Sternocleidomastoid (tissue), 1 donor: ENCODE data around the genes RPS3, WNT11 and THAP12.

GRCh38 chr11:75149728-75150506, 990 bp upstream of the SLCO2B1 start:
- PRO-cap, result no peak

DNA sequence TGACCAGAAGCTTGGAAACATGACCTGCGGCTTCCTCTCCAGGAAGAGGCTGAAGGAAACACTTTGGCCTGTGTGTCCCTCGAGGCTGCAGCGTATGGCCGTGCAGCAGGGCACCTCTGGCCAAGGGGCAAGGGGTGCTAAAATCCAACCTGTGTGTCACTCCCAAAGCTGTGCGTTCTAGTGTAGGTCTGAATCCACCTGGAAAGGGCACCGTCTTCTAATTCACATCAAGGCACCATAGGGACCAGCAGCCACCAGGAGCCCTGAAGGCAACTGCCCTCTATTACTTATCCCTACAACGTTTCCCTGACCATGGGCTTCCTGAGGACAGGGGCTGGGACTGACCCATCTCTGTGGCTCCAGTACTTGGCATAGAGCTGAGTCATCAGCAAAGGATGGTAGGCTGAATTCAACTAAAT, 22.7 kb downstream of the TPBGL start:
- PRO-cap, result no peak

DNA sequence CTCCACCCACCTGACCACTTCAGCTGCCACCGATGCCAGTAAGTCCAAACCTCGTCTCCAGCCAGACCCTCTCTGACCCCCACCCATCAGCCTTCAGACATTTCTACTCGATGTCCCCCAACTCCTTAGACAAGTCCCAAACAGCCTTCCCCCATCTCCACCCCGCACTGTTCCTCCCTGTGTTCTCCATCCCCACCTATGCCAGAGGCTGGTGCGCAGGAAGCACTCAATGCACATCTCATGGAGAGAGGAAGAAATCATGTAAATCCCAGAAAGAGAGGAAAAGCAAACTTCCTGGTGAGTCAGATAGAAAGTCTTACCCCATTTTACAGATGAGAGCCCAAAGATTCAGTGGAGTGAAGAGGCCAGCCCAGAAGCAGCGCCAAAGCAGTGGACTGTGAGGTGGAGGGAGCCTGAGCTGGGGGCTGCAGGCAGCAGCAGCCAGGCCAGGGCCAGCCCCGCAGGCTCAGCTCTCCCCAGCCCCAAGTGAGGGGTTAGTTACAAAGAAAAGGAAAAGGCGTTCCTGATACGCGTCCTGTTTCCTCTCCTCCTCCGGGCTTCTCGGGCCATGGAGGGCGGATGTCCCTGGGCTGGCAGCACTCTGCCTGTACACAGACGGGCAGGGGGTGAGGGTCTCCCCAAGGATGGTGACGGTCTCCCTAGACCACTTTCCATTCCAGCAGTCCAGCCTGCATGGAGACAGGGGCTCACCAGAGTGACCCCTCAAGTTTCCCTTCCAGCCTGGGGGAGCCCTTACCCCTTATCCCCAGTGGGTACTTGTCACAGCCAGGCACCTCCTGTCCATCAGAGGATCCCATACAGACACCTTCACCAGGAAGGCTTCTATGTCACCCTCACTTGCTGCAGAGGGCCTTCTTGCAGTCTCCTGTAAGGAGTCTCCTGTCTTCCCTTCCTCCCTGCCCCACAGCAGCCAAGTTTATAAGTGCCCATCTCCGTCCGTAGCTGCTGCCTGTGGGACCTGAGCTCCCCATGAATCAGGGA, 44.9 kb downstream of the ARRB1 start:
- PRO-cap, result bidirectional peak, plus-strand start at position 568 of the sequence, minus-strand start at position 488 of the sequence

DNA sequence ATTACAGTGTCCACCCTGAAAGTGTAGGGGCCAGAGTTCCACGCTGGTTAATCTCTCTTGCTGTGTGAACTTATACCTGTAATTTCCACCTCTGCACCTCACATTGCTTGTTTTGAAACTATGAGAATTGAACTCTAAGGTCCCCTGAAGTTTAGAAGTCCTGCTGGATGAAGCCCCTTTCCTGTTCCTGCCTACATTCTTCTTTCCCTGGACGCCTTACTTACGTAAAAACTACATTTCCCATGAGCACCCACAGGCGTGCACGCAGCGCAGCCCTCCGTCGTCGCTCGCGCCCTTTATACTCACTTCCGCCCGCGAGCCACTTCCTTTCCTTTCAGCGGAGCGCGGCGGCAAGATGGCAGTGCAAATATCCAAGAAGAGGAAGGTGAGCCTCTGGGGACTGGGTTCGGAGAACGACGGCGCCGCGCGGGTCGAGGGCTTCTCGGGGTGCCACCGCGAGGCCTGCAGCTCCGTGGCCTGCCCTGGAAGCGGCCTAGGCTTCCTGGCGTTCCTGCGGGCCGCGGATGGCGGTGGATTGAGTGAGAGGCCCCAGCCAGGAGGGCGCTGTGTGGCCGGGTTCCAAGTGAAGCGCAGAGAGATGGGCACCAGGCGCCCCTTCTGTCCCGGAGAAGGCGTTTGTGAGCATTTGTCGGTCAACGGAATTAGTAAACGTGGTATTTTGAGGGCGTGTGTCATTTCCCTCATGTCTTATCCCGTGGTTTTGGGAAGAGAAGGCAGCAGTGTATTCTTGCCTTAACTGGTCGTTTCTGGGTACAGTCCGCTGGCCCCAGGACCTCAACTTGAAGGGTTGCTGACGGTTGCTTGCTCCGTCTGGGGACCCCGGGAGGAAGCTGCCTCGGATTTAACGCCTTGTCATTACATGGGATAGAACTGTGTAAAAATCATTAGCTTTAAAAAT, at the start of gene RPS3:
Gene RPS3, plus strand, starts transcription at position 326 of the 919 bp plus-strand sequence.
- PRO-cap, result unidirectional peak, plus-strand start at position 327 of the sequence

DNA sequence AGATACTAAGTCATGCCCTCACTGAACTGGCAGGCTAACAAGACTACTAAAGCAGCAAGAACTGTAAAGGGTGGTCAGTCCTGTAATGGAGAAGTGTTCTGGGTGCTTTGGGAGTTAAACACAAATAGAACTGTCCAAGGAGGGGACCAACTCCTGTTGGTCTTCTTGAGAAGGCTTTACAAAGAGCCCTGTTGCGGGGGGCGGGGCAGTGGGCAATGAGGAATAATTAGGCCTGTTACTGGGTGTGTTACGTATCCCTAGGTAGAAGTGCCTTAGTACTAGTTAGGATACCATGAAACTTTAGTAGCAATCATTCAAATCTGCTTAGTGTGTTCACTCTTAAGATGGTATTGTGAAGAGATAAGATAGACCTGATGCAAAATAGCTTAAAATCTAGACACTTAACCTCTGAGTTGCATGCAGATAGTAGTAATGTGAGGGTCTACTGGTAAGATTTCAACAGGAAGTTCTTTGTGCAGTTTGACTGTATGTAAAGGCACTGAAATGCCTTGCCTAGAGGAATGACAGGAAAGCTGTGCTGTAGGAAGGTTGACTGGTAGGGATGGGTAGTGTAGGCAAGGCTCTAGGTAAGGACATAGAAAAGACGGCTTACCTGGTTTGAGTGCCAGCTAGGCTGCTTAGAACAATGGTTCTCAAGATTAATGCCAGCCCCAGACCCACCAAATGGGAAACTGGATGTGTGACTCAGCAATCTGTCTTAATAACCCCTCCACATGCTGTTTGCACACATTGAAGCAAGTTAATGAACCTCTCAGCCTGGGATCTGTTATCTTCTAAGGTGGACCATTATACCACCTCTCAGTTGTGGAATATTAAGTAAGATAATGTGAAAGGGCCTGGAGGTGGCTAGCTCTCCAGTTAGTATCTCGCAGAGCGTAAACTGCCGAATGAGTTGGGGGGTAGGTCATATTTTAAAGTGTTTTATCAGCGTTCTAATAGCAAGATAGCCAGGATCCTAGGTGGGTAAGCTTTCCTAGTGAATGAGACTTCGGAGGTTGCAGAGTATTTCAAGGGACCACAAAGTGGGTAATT, 3.6 kb downstream of the RPS3 start:
- PRO-cap, result no peak

GRCh38 chr11:75476709-75477448, 43.9 kb upstream of the KLHL35 start:
- PRO-cap, result no peak

GRCh38 chr11:75537090-75537727, 11.5 kb upstream of the GDPD5 start:
- PRO-cap, result no peak

GRCh38 chr11:75565986-75567079, 4.3 kb downstream of the SERPINH1 start:
- PRO-cap, result no peak

DNA sequence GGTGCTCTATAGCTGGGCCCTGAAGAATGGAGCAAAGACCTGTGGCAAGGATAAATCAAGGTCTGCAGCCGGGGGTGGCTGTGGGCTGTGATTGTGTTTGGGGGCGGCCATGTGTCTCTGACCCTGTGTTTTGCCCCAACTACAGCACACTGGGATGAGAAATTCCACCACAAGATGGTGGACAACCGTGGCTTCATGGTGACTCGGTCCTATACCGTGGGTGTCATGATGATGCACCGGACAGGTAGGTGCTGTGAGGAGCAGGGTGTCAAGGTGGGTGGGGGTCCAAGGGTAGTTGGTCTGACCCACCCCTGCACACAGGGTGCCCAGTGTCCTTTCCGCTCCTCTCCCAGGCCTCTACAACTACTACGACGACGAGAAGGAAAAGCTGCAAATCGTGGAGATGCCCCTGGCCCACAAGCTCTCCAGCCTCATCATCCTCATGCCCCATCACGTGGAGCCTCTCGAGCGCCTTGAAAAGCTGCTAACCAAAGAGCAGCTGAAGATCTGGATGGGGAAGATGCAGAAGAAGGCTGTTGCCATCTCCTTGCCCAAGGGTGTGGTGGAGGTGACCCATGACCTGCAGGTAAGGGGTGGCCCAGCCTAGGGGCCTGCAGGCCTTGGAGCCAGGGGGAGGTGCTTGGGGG, 6.7 kb downstream of the SERPINH1 start:
- PRO-cap, result no peak

DNA sequence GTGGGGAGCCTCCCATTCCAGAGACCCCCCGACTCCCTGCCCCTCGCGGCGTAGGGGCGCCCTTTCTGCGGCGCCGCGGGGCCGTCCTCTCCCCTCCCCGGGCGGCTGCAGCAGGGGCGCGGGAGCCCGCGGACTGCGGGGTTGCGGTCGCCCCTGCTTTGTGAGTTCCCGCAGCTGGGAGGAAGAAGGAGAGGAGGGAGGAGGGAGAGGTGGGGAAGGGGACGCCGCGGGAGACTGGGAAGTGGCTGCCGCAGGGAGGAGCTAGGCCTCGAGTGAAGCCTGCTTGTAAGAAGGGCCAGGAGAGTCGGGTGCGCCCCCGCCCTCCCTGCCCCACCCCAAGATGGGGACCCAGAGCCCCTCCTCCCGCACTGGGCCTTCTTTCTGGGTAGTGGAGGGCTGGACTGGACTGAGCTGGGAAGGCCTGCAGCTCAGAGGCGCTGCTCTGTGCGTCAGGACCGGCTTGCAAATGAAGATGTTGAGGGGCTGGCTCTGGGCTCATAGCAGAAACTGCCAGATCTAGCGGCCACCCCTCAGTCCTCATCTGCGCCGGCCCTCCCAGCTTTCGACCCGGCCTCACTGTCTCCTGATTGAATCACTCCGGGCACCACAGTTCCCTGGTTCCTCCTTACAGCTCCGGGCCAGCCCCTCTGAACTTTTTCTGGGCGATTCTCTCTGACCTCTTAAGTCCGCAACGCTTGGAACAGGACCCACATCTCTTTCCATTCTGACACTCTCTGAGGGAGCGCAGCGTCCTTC, 21.7 kb downstream of the SERPINH1 start:
- PRO-cap, result bidirectional peak, plus-strand start at position 379 of the sequence, minus-strand start at position 274 of the sequence; bidirectional peak, plus-strand start at position 445 of the sequence, minus-strand start at position 471 of the sequence; bidirectional peak, plus-strand start at position 609 of the sequence, minus-strand start at position 578 of the sequence; unidirectional peak, minus-strand start at position 649 of the sequence

DNA sequence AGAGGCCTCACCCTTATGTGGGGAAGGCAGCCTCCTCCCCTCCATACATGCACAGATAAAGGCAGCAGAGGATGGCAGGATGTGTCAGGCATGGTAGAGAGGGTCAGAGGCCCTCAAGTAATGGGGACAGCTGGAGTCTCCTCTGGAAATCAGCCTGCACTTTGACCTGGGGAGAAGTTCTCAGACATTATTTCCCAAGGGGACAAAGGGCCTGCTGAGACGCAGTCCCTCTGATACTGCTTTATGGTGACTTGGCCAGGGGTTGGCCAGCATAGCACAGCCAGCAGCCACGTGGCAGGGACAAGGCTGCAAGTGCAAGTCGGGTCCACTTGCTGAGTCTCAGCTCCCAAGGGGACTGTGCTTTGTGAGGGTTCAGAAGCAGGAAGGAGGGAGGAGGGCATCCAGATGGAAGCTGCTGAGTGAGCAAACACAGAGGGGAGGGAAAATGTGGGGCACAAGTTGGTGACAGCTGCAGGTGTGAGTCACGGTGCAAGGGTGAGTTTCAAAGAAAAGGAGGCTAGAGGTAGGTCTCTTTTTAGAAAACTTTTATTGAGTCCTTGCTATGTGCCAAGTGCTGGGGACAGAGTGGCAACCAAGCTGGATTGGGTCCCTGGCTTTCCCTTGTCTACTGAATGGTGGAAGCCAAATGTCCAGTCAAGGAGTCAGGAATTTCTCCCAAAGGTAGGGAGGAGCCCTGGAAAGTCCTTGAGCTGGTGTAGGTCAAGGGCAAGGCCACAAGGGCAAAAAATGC, 17.2 kb downstream of the MOGAT2 start:
- PRO-cap, result no peak

DNA sequence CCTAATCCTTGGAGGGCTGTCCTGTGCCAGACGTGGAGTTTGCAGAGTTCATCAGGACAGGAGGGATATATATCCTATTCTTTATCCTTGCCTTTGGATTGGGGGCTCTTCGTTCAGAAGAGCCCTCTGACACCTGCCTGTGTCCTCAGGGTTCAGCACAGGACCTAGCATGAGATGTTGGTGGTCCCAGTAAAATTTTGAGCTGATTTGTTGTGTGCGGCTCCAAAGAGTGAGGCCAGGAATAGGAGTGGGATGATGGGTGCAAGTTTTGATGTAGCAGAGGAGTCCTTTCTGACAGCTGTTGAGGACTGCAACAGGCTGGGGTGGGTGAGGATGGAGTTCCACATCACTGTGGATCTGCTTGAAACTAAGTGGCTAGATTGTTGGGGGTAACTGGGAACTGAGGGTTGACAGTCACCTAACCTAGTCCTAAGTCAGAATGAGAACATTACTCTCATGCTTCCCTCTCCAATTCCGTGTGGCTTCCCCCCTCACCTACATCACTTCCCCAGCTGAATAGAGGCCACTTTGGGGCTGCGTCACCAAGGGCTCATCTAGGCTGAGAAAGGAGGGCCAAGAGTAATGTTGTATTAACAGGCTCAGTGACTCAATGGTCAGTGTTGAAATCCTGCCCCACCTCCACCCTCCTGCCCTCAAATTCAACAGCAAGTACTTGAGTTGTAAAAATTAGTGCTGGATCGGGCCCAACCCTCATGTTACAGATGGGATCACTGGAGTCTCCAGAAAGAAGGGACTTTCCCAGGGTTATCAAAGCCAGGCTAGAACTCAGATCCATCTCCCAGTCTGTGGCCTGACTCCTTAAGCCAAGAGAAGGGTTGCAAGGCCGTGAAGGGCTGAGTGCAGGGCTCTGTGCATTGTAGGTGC, 2.9 kb downstream of the DGAT2 start:
- PRO-cap, result no peak

DNA sequence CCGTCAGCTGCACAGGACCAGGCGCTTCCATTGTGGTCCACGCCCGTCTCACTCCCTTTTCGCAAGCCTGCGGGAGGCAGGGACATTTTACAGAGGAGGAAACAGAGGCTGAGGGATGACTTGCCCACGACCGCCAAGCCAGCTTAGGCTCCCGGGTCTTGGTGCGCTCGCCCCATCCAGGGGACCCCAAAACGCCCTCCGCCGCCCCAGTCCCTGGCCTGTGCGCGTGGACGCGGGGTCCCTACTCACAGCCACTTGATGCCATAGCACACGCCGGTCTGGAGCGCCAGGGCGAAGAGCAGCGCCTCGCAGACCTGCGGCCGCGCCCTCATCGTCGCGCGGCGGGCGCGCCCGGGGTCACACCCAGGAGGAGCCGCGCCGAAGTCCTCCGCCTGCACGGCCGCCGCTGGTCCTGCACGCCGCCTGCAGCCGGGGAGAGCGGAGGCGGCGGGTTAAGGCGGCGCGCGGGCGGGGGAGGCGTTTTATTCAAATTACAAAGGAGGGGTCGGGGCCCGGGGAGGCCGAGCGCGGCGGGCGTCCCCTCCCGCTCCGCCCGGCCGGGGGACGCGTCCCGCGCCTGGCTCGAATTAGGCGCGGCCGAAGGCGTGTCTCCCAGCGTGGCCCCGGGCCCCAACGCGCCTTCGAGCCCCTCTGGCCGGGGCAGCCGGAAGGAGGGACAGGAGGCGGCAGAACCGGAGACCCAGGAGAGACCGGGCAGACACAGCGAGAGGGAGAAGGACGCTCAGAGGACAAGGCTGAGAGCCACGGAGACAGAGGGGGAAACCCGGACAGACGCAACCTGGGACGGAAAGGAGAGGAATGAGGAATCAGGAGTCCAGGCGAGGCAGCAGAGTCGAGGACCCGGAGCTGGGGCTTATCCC, at the start of gene WNT11:
Gene WNT11, minus strand, starts transcription at position 427 of the 881 bp plus-strand sequence.
- PRO-cap, result bidirectional peak, plus-strand start at position 496 of the sequence, minus-strand start at position 414 of the sequence

DNA sequence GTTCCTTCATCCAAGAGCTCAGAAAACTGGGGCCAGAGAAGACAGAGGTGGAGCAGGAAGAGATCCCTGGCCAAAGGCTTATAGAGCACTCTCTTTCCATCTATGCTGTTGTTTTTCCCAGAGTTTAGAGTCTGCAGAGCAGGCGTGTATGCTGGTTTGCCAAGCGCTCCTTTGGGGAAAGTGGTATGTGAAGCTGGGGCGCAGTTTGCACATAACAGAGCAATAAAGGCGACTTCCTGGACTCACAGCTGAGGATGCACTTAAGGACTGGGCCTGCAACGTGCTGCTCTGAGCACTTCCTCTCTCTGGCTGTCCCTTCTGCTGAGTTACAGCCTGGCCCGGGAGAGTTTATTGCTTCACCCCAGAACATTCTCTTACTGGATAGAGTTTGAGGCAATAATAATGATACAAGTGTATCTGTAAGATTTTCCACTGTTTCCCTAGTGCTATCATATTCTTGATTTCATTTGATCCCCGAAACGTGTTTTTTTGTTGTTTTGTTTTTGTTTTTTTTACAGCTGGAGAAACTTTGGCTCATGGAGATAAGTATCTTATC, 41.7 kb downstream of the THAP12 start:
- PRO-cap, result no peak

DNA sequence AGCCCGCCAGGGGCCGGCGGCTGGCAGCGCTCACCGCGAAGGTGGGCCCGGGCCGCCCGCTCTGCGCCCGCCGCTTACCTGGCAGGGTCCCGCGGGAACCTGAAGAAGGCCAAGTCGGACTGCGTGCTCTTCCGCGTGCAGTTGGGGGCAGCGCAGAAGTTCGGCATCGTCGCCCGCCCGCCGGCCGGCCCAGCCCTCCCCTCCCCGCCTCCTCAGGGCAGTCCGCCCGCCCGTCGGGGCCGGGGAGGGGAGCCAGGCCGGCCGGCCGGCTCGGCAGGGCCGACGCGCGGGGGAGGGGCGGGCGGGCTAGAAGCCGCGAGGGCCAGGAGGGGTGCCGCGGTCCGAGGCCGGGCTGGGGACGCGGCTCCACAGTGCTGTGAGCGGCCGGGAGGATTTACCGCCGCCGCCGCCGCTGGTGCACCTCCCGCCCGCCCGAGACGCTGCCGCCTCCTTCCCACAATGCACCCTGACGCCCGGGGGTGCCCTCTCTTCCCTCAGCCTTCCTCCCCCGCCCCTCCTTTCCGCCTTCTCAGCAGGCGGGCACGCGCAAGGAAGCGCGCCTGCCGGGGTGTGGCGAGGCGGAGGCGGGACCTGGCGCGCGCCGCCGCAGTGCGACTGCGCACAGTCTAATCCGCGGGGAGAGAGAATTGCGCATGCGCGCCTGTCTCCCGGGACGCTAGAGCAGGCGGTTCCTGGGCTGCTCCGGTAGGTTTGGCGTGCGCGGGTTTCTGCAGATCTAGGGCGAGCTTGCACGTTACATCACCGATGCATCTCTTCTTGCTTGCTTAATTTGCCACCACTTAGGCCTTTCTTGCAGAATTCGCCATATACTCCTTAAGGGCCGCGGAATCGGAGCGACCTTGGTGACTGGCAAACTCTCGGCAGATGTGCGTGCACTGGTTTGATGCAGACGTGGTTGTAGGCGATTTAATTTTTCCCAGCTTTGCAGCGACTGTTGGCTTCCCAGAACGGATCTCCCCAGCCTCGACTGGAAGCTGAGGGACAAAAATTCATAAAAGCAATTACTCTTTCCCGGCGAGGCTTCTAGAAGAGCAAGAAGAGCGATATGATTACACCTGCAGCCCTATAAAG, at the start of gene THAP12:
Gene THAP12, minus strand, starts transcription at position 463 of the 1,092 bp plus-strand sequence.
- PRO-cap, result bidirectional peak, plus-strand start at position 733 of the sequence, minus-strand start at position 453 of the sequence

GRCh38 chr11:76482329-76482892, 37.6 kb downstream of the EMSY start:
- PRO-cap, result no peak

- PRO-cap, result no peak
Measured at GRCh38 chr11:76494152-76494513, 49.3 kb downstream of the EMSY start.

DNA sequence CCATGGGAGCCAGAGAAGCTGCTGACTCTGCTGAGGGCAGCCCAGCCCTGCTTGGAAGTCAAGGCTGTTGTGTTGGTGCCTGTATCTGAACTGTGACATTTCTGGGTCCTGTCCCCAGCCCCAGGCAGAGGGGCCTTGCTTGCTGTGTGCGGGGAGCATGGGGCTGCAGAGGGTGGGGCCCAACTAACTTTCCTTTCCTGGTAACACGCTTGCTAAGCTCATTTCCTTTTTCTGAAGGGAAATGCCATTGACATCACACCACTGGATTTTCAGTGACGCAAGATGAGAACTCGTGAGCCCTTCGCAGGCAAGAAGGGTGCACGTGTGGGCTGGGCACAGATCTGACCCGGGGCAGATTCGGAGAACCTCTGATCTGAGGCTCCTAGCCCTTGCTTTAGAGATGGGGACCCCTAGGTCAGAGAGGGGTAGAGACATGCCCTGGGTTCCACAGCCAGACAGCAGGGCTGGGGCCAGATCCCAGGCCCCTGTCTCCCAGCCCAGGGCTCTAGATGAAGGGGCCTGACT, 41.0 kb downstream of the LRRC32 start:
- PRO-cap, result bidirectional peak, plus-strand start at position 338 of the sequence, minus-strand start at position 174 of the sequence

- PRO-cap, result no peak
Measured at GRCh38 chr11:76660752-76661348, 9.7 kb downstream of the LRRC32 start.

GRCh38 chr11:76768480-76769177, 14.5 kb upstream of the TSKU start:
- PRO-cap, result no peak